Measurements from ENCODE around the gene PELI2.

DNA sequence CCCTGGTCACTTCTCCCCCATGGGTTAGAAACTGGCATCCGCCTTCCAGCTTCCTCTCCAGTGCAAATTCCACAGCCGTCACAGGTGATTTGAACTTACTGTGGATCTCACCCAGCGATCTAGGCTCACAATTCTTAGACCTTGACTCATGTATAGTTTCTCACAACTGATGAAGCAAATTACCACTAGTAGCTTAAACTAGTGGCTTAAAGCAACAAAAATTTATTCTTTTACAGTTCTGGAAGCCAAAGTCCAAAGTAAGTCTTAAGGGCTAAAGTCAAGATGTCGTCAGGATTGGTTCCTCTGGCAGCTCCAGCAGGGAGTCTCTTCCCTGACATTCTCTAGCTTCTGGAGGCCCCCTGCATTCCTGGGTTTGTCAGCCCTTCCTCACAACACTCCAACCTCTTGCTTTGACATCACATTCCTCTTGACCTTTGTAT, 117.4 kb downstream of the KTN1 start:
- RRBS, 2 experiments = no CpG with 5 or more reads among the region's 4 CpGs

- RRBS, 2 experiments = 1% methylated on average over 76 to 78 of the region's 147 CpGs
Measured at GRCh38 chr14:56118210-56119175, at the start of gene PELI2. Gene PELI2, plus strand, starts transcription at chr14:56118411.

DNA sequence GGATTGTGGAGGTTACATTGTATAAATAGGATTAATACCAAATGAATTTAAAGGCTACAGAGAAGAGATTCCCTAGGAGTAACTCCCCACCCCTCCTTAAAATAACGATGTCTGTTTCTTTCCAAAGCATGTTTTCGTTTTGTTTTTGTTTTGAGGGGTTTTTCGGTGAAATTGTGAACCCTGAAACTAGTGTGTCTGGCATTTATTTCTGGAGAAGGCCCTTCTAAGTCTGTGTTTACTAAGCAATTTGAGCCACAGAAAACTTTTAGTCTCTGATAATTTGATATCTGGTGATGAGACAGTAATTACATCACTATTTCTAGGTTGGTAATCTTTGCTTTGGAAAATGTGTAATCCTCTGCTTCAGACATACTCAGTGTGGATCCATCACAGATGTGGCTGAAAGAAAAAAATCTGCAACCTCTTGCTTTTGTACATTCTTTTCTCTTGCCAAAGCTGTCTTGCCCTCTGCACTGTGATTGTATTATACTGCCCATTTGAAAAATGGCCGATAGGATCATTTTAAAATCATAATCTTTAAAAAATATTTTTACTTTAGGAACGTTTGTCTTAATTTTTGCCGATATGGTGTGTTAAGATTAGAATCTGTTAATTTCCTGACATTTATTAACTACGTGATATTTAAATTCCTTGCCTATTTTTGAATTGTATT, 78.0 kb downstream of the PELI2 start:
- RRBS, 2 experiments = no CpG with 5 or more reads among the region's 7 CpGs

DNA sequence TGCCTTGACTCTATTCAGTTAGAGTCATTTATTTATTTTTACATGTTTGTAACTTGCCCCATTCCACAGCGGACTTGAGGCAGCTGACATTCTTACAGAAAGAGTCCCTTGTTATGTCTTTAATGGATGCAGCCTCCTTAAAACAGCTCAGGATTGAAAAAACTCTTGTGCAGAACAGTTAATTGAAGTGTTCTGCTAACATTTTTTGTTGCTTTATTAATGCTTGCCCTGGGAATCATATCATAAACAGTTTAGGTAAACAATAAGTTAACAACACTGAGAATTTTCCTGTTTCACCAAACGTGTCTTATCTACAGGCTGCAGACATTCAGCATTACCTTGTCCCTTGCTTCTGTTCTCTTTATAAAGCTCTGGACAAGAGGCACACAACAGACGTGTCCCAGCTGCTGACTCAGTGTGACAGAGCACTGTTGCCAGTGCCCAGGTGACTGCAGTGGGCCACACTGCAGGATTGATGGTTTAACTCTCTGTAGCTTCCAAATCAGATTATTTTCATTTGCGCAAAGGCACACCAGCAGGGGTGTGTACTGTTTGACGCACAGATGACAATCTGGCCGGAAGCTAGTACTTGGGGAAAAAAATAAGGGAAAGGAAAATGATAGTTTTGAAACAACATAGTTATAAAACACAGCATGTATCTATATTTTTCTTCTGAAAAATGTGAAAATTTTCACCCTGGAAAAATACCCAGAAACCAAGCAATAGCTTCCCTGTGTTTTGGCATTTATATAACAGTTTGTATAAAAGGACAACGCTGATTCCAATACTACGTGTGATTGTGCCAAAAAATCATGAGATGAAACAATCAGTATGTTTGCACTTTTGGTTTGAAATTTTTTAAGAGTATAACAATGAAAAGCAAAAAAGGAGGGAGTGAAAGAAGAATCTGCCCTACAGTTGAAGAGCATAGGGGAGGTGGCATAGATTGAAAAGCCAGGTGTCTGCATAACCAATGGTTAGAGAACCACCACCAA, 101.8 kb downstream of the PELI2 start:
- RRBS, 2 experiments = no CpG with 5 or more reads among the region's 8 CpGs

DNA sequence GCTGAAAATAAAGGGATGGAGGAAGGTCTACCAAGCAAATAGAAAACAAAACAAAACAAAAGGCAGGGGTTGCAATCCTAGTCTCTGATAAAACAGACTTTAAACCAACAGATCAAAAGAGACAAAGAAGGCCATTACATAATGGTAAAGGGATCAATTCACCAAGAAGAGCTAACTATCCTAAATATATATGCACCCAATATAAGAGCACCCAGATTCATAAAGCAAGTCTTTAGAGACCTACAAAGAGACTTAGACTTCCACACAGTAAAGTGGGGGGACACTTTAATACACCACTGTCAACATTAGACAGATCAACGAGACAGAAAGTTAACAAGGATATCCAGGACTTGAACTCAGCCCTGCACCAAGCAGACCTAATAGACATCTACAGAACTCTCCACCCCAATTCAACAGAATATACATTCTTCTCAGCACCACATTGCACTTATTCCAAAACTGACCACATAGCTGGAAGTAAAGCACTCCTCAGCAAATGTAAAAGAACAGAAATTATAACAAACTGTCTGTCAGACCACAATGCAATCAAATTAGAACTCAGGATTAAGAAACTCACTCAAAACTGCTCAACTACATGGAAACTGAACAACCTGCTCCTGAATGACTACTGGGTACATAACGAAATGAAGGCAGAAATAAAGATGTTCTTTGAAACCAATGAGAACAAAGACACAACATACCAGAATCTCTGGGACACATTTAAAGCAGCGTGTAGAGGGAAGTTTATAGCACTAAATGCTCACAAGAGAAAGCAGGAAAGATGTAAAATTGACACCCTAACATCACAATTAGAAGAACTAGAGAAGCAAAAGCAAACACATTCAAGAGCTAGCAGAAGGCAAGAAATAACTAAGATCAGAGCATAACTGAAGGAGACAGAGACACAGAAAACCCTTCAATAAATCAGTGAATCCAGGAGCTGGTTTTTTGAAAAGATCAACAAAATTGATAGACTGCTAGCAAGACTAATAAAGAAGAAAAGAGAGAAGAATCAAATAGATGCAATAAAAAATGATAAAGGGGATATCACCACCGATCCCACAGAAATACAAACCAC, 113.0 kb downstream of the PELI2 start:
- RRBS, 2 experiments = no CpG with 5 or more reads among the region's 4 CpGs

- RRBS, 2 experiments = no CpG with 5 or more reads among the region's 10 CpGs
Measured at GRCh38 chr14:56241429-56242361, 123.5 kb downstream of the PELI2 start.

DNA sequence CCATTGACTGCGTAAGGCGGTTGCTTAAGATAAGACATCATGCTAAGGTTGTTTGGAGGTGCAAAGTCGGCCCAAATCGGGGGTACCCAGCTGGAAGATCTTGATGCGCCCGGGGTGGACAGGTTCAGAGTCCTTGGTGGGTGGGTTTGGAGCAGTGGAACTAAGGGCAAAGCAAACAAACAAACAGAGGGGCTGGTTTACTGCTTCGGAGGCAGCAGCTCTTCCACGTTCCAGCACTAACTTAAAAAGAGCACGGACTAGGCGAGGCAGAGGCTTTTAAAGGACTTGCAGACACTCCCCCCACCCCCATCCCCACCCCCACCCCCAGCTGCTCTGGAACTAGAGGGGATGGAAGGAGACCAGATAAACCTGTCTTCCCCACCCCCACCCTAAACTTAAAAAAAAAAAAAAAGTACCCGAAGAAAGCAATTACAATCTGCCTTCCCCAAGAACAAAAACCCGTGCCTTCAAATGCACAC, 4.8 kb downstream of the OTX2 start:
- RRBS, 2 experiments = no CpG with 5 or more reads among the region's 12 CpGs

DNA sequence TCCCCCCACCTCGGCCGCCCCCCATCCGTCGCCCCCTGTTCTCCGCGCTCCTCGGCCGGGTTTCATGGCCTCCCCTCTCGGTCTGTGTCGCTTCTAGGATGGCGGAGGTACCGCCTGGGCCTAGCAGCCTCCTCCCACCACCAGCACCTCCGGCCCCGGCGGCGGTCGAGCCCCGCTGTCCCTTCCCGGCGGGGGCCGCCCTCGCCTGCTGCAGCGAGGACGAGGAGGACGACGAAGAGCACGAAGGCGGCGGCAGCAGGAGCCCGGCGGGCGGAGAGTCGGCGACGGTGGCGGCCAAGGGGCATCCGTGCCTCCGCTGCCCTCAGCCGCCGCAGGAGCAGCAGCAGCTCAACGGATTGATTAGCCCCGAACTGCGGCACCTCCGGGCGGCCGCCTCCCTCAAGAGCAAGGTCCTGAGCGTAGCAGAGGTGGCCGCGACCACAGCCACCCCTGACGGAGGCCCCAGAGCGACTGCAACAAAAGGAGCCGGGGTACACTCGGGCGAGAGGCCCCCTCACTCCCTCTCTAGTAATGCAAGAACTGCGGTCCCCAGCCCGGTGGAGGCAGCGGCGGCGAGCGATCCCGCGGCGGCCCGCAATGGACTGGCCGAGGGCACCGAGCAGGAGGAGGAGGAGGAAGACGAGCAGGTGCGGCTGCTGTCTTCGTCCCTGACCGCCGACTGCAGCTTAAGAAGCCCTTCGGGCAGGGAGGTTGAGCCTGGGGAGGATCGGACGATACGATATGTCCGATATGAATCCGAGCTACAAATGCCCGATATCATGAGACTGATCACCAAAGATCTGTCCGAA, 678 bp downstream of the NAA30 start:
- RRBS, 2 experiments = 2 to 4% methylated on average over 20 to 25 of the region's 79 CpGs

DNA sequence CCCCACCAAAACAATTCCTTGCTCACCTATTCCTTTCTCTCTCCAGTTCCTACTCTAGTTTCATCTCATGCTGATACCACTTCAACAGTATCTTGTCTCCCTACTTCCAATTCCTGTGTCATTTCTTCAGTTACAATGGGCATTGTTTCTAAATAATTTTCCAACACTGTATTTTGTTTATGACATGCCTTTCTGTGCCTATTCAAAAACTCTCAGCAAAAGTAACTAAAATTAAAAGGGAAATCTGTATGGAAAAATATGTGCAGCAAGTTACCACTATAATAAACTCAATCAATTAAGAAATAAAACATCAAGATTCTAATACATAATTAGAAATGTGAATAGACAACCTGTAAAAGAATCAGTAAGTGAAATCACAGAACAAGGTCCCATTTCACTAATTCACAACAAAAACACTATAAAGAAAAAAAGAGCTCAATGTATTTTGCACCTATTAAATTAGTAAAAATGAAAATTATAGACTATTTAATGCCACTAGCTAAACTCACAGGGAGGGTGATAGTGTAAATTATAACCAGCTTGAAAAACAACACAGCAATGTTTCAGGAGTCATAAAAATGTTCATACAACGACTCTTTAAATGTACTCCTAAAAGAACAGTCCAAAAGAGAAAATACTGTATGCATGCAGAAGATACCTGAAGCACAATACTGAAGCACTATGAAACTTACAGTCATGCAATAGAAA, 9.3 kb upstream of the ARID4A start:
- RRBS, 2 experiments = no CpG with 5 or more reads among the region's 1 CpG

- RRBS, 2 experiments = 92 to 100% methylated on average over 2 of the region's 10 CpGs
Measured at GRCh38 chr14:58520692-58521255, 93.3 kb downstream of the KIAA0586 start.

DNA sequence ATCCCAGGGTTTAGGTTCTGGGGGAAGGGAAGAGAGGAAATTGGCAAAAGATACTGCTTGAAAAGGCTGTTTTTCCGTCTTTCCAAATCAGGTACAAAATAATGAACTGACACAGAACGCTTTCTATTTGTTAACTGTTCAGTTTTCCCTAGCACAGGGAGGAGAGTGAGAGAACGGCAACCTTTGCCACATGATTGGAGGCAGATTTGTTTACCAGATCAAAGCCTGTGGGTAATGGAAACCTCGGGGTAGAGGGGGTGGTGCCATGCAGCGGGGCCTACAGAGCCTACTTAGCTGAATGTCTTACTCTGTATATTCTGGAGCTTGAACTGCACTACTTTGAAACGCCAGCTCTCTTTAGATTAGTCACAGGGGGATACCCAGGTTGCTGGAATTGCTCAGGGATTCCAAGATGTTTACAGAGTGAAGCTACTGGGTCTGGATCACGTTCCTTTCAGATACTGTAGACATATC, 65.8 kb upstream of the DACT1 start:
- RRBS, 2 experiments = no CpG with 5 or more reads among the region's 7 CpGs

DNA sequence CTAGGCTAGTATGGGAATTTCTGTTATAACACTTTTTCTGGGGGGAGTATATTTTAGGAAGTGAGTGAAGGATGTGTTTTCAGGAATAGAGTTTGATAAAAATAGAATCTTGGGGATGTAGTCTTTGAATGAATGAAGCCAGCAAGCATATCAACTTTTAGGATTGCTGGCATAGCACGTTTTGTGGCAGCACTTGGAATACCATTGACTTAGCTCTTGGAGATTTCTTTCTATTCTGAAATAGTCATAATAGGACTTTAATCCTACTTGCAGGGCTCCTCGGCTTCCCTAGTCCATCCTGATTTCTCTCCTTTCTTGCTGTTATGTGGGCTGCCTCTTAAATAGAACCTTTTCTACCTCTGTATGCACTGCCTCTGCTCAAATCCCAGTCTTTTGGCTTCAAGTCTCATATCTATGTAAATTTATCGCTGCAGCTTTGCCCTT, 141.7 kb downstream of the DACT1 start:
- RRBS, 2 experiments = no CpG with 5 or more reads among the region's 3 CpGs

- RRBS, 2 experiments = no CpG with 5 or more reads among the region's 4 CpGs
Measured at GRCh38 chr14:59107733-59108315, 80.6 kb upstream of the DAAM1 start.

DNA sequence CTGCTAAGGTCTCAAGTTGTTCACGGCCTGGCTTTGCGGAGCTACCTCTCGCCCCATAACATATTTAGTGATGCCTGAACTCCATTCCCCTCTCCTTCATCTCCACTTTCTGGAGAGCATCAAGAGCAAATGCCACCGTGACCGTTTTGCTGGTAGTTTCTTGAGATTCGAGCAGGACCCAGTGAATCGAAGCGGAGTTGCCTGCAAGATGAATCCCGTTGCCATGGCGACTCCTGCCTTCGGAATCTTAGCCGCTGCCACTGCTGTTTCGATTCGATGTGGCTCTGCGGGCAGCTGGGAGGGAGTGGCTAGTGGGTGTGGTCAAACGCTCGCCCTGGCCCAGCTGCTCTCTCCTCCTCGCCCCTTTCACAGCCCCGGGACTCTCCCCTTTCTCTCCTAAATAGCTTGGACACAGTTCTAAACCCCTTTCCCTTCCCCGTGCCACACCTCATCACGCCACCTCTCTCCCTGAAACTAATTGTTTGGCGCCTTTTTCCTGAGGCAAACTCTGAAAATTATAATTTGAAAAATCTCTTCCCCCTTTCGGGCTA, 1.4 kb downstream of the DAAM1 start:
- RRBS, 2 experiments = no CpG with 5 or more reads among the region's 23 CpGs

DNA sequence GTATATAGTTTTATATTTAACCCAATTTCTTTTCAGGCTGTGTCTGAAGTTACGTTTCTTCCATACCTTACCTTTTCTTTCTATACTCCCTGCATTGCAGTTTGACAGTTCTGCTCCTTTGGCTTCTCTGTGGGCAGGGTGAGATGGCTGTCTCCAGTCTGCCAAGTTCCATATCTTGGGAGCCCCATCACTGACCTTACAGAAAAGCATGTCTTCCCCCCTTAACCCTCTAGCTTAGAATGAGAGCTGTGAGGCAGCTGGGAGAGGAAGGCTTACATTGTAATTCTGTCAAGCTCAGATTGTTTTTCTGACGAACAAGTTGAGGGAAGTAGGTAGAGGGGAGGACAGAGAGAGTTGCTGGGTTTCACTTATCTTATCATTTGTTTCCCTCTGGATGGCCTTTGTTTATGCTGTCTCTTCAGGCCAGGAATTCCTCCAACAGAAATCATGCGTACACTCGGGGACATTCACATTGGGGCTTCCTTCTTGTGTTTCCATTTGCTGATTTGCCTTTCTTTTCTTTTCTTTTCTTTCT, 9.3 kb downstream of the DAAM1 start:
- RRBS, 2 experiments = no CpG with 5 or more reads among the region's 4 CpGs

DNA sequence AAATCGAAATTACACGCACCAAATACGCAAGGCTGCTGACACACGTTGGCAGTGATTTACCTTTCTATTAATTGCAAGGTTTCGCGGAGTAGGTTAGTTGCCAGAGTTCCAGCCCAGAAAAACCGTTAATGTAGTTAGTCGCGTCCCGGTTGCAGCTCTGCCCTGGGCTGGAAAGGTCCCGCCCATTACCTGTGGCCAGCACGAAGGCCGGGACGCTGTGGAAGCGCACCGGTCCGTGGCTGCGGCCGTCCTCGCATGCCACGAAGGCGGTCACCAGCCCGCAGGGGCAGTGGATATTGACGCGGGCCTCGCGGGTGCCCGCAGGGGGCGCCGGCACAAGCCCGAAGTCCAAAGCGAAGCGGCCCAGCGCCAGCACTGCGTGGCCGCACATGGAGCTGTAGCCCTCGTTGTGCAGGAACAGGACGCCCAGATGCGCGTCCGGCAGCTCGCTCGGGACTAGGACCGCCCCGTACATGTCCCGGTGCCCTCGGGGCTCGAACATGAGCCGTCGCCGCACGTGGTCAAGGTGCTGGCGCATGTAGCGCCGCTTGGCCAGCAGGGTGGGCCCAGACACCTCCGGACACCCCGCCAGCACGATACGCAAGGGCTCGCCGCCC, 480 bp downstream of the L3HYPDH start:
- RRBS, 2 experiments = 1 to 2% methylated on average over 27 to 38 of the region's 61 CpGs

GRCh38 chr14:59695013-59695662, 118.5 kb upstream of the CCDC175 start:
- RRBS, 2 experiments = no CpG with 5 or more reads among the region's 6 CpGs

DNA sequence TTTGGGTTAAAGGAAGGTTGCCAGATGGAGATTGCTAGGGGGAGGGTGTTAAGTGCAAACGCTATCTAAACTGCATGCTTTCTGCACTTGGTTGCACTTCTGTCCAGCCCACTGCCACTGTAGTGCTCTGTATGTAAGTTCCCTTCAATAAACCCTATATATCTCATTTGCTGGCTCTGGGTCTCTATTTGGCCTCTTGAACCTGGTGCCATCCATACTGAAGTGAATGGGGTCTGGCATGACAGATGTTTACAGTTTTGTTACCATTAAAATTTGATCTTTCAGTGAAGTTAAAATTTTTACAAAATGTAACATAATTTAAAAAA, 3.9 kb upstream of the PCNX4 start:
- RRBS, 2 experiments = no CpG with 5 or more reads among the region's 1 CpG

- RRBS, 2 experiments = no CpG with 5 or more reads among the region's 5 CpGs
Measured at GRCh38 chr14:60222676-60223346, 26.2 kb upstream of the PPM1A start.